Measurements from ENCODE around the genes USH2A and RRP15.

GRCh38 chr1:214446528-214447657 is 104.5 kb downstream of the PTPN14 start:
- PRO-cap, result no peak

DNA sequence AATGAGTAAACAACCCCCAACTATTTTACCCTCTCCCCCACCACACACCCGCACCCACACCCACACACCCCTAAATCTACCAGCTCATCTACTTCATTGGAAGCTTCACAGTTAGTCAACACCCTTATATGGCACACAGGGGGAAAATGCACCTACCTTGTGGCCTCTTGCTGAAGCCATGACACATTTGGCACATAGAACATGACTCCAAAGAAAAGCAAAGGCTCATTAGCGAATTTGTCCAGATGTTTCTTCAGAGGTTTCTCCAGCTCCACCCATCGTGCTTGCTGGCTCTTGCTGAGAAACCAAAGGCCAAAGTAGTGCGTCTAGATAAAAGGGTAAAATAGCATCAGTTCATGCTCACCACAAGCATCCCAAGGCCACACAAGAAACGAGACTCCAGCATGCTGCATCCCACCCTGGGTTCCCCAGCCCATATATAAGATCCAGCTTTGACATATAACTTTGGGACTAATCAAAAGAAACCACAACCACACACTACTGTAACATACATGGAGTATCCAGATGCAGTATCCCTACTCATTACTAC is 99.7 kb downstream of the PTPN14 start:
- PRO-cap, result no peak

GRCh38 chr1:214505162-214505474 is 46.3 kb downstream of the PTPN14 start:
- PRO-cap, result no peak

DNA sequence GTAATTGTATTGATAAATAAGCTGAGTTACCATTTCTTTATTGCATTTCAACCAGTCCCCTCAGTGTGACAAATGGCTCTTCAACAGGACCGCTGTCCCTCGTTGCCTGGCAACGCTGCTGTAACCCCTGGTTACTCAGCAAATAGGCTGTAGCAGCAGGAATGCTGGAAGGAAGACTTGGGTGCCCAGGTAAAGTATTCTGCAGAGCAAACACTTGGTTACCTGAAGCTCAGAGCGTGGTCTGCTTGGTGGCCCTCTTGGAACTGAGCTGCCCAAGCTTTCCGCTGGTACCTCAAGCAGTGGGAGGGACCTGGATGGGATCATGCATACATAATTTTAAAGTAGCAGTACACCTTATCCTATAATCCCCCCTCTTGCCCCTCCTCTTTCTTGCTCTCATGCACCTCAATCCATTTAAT is at the start of gene USH2A:
TSS of gene USH2A (minus strand) at position 265 of the 419 bp plus-strand sequence.
- PRO-cap, result no peak

DNA sequence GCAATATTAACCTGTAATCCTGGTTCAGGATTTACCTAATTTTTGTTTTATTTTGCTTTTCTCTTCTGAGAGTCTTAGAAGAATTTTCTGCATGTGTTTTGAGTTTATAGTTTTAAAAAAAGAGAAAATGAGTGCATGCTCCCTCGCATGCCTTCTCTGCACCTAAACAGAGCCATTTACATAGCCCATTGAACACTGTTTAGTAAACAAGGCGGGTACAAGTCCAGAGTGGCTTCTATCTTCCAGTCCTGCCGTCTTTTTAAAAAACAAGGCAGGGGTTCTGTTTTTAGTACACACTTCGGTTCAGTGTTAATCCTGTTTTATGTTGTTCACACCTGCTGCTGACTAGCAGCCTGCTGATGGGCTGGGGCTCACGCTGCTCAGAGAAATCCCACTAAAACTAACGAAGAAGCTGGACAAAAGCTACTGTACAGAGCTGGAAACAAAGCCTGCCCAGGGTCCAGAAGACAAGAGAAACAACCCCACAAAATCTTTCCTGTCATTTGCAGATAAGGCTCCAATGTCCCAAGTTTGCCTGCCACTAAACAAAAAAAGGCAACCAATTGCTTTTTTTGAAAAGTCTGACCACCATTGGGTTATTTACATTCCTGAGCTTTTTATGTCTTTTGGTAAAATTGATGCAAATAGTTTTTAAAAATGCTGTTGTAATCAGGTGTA is 13.2 kb downstream of the ESRRG start:
- PRO-cap, result no peak

DNA sequence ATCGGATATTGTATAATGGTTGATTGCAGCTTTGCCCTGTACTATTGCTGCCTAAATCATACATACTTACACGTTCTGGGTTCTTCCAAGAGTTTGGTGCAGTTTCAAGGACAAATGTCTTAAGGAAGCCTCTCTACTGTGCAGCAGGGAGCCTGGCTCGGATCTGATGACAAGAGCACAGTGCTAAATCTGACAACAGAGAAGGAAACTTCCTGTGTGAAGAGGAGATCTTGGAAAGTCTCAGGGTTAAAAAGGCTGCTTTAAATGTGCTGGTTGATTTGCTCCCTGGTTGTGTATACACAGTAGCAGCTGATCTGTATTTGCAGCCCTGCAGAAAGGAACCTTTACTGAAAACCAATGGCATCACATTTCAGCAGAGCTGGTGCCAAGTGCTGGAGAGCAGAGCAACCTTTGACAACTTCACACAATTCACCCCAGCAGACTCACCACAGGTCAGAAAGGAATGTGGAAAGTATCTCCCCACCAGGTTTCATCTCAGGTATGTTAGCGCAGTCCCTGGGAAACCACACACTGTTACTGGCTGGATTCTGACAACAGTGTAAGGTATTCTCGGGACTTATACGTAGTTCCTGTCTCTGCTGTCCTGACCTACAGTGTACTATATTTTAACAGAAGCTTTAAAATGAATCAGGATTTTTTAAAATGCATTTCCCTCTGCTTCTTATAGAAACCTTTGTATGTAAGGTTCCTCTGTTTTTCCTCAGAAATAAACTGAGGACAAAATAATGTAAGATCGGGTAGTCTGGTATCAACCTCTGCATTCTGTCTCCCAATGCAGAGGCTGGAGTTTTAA is 355.0 kb upstream of the ESRRG start:
- PRO-cap, result no peak

DNA sequence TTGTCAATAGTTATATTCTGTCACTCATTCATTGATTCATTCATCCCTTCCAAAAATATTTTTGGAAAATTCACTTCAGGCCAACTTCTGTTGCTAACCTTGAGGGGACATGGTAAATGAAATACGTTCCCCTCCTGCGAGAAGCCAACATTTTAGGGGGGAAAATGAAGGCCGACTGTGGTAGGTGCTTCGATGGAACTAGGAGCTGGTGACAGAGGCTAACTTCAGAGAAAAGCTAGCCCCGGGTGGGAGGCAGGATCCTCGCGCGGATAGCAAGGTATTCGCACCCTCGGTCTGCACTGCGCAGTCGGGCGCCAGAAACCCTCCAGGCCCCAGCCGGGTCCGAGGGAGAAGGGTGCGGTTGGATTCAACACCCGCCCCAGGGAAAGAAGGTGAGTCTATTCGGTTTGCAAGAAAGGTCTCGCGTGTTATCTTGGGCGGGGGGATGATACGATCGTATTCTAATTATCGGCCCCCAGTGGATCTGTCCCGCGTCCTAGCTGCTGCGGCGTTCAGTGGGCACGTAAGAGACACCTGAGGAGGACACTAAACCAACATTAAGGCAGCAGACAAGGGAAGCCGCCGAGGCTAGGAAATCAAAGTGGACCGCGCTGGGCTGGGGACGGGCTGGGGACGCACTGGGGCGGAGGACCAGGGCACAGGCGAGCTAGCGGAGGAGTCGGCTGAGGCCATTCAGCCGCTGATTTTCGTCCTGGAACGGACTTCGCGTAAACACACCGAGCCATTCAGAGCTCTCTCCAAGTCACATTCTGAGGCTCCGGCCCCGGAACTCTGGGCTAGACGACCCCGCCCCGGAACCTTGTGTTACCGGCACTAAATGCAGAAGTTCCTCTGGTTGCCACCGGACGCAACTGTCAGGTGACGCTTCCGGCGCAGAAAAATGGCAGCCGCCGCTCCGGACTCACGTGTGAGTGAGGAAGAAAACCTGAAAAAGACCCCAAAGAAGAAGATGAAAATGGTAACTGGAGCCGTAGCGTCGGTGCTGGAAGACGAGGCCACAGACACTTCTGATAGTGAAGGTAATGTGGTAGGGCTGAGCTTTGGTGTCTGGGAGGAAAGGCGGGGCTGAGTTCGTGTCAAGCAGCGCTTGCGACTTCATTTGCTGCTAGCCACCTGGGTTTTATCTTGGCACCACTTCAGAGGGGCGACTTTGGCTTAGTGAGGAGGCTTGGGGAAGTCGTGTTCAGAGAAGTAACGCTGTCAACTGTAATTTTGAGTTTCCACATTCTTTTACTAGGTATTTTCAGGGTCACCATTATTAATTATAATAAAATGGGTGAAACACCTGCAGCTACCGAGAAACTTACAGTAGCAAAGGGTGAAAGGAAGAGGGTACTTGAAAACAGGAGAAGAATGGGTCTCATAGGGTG is at the start of gene RRP15:
TSS of gene RRP15 (plus strand) at position 878 of the 1,391 bp plus-strand sequence.
- PRO-cap, result bidirectional peak, plus-strand start at position 878 of the sequence, minus-strand start at position 793 of the sequence

- PRO-cap, result unidirectional peak, minus-strand start at chr1:218347361
These were observed 2.3 kb downstream of the TGFB2 start for GRCh38 chr1:218347252-218348092.

DNA sequence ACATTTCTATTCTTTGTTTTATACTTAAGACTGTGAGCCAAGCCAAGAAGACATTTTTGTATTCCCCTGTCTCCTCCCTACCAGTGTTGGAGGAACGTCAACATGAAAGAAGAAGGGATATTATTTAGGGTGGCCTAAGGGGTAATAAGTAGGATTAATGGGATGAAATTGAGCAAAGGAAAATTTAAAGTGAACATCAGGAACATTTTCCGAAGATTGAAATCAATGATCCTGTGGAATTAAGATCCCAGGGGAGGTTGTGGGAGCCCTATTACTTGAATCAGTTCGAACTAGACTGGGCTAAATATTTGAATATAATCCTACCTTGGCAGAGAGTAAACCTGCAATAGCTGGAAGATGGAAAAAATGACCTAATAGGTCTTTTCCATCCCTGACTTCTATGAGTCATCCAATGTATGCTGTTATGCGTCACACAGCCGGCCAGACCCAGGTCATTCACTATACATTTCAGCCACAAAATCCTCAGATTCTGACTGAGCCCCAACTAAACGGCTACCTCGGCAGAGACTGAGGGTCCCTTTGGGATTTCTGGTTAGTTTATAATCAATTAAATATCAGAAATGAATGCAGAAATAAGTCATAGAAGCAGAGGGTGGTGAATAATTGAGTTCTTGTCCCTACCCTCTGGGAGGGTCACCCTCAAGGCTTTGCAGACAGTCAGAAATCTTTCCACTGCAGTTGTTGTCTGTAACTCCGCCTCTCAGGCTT is 240.3 kb downstream of the TGFB2 start:
- PRO-cap, result no peak

DNA sequence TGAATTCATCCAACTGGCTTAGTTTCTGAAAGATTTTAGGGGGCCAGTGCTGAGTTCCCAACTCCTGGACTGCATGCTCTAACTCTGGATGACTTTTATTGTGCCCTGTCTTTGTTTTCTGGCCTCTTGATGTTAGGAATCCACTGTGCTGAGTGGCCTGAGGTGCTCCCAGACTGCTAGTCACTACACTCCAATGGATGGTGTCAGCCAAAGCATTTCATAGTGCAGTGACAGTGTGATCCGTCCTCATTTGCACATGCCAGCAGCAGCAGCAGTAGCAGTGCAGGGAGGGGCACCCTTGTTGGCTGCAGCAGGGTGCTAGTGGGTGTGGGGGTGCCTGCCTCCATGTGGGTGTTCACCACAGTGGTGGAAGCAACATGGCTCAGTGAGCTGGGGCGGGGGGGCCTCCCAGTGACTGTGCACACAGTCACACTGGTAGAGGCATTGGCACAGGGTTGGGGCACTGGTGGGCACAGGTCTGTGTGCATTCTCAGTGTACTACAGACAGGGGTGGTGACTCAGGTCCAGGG is 214.1 kb downstream of the ZC3H11B start:
- PRO-cap, result no peak

GRCh38 chr1:219924065-219924678 is 4.2 kb downstream of the SLC30A10 start:
- PRO-cap, result no peak

DNA sequence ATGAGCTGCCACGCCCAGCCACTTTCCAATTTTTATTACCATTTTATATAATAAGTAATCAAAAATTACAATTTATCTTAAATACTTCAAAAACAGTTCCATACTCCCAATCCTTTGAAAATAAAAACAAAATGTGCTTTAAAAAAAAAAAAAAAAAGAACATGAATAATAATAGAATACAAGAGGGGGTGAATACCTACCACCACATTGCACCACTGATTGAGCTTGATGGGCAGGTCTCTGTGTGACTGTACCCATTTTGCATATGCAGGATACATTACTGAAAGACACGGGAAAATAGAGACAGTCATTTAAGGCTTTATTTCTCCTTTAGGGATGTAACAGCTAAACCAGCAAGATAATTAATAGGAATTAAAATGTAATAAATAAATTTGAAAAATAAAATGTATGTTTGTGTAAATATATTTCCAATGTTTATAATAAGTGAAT is 52.8 kb upstream of the SLC30A10 start:
- PRO-cap, result no peak

DNA sequence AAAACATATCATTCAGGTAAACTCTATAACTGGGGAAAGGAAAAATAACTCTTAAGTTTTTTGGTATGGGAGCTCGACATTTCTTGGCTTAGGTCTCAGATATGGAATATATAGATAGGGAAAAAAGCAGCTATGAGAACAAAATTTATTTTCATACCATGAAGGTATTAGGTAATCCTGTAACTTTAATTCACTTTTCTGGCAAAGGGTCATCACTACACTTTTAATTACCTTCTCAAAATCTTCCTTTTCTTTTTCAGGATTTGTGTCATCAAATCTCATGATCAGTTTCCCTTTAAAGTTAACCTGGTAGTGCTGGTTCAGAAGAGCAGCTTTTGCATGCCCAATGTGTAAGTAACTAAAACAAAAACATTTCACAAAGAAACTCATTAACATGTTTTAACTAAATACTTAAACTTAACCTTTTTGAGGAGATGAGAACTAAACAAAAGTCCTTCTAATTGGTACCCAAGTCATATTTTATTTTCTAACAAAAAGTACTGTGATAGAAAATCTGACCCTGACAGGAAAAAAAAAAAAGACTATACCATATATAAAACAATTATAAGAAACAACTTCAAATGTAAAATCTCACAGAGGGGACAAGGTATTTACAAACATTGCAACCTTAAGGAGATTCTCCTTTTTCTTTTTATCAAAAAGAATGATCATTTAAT is 21.3 kb downstream of the EPRS1 start:
- PRO-cap, result no peak

- PRO-cap, result no peak
These were observed 4.8 kb downstream of the RAB3GAP2 start for GRCh38 chr1:220267209-220268158.

GRCh38 chr1:220526991-220527851 is 715 bp upstream of the MARK1 start:
- PRO-cap, result bidirectional peak, plus-strand start at chr1:220527473, minus-strand start at chr1:220527395

DNA sequence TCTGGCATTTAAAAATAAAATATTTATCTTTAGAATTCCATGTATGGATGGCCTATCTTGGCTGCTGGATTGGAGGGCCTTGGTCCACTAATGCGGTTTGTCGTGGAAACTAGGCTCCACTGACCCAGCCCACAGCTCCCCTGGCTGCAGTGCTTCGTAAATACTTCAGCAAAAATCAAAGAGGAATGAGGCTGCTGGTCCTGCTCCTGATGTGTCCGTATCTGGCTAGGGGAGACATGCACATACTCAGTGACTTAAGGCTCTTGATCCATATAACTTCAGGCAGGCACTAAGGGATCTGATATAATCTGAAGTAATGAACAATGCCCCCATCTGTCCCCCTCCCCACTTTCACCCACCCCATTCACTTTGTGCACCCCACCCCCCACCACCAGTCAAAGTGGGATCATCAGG is 17.7 kb downstream of the MTARC1 start:
- PRO-cap, result no peak

GRCh38 chr1:221046036-221046611 is 166.9 kb downstream of the HLX start:
- PRO-cap, result unidirectional peak, plus-strand start at chr1:221046454

GRCh38 chr1:221098214-221098875 is 219.1 kb downstream of the HLX start:
- PRO-cap, result no peak

DNA sequence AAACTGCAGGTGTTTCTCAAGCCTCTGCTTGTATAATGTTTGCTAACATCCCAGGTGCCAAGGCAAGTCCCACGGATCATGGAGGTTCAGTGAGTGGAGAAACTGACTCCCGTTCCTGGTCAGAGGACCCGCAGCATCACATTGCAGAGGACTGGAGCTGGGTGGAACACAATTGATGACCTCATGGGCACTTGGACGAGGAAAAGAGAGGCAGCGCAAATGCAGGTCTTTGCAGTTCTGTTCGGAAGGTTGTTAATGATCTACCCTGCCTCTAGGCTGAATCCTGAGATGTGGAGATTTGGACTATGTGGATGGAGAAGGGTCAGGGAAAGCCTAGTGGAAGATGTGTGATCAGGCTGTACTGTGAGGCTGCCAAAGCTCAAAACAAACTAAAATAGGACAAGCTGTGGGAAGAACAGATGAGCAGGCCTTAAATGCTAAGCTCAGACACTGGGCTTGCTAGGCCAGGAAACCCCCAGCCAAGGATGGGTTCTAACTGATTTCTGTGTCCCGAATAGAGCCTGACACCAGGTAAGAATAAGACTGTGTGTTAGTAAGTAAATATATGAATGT is 192.9 kb downstream of the DUSP10 start:
- PRO-cap, result no peak

DNA sequence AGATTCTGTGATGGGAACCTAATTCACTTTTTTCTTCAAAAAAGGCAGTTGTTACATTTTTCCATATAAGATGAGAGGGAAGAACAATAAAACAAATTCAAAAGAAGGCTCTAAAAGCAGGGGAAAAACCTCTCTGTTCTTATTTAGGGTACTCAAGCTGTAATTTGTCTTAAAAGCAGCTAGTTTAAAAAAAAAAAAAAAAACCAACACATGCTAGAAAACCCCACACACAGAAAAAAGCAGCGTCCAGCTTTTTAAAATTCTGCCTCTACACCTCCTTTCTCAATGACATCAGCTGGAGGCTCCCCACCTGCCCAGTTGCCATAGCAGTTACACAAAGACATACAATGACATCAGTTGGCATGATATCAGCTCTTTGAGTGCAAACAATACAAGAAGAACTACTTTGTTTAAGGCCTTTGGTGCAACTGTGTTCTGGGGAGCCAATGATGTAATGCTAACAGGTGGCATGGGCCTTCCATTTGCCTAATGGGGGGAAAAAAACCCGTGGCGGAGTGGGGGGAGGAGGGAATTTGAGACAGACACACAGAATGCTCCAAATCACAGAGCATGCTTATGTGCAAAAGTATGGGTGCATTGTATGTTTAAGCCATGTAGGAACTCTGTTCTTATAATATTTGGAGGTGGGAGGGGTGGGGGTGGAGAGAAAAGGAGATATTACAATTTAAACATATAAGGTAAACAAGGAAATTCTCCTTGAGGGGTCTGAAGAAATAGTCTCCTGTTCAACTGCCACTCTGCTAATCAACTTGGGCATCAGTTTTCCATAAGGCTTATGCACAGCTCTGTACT is 32.9 kb downstream of the DUSP10 start:
- PRO-cap, result no peak

All from bronchus (tissue), 1 donor.